Cardiac atrium fibroblast (primary cell): ENCODE measurements around a stretch of chr1.

GRCh38 chr1:121020559-121021209 lies 131.1 kb downstream of the PPIAL4A start:
- RAMPAGE, long total RNA: no peak

GRCh38 chr1:121185616-121186181 lies 924 bp downstream of the SRGAP2C start:
- RAMPAGE, long total RNA: no peak

DNA sequence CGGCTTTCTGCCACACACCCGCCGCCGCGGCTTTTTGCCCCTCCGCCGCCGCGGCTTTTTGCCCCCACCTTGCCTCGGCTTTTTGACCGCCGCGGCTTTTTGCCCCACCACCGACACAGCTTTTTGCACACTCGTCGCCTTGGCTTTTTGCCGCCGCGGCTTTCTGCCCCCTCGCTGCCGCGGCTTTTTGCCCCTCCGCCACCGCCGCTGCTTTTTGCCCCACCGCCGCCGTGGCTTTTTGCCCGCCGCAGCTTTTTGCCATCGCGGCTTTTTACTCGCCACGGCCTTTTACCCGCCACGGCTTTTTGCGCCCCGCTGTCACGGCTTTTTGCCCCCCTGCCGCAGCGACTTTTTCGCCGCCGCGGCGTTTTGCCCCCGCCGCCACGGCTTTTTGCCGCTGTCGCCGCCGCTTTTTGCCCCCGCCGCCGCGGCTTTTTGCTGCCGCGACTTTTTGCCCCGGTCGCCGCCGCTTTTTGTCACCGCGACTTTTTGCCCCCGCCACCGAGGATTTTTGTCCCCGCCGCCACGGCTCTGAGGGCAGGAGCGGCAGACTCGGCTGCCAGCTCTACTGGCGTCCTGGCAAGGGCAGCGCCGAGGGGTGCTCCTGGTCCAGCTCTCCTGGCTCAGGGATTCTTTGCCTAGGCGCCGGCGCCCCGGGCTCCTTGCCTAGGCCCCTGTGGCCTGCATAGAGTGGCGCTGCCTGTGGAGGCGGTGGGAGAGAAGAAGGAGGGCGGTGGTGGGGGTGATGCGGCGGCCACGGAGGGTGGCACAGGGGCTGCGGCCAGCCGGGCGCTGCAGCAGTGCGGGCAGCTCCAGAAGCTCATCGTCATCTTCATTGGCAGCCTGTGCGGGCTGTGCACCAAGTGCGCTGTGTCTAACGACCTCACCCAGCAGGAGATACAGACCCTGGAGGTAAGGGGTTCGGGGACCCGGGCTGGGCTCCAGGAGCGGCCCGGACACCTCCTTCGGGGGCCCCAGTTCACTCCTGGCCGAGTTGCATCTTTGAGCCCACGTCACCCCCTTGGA lies 211.9 kb downstream of the SRGAP2C start:
- RAMPAGE, long total RNA: no peak

DNA sequence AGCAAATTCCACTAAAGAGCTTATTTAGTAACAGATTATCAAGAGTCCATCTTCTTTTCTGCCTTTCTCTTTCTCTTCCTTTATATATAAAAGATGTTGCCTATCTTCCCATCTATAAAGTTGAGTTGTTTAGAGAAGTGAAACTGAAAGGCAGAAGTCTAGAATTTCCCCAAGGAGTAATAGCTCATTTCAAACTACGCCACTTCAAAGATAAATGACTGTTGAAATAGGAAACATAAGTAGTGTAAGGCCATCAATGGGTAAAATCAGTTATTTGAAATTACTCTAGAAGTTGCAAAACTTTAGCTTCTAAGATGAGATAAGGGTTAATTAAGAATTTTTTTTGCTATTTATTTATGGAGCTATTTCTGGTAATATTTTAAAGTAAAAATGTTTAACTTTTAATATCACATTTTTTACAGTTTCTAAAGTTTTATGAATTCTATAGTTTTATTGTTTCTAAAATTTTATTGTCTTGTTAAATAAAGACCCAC lies 273.9 kb downstream of the SRGAP2C start:
- RAMPAGE, long total RNA: no peak

DNA sequence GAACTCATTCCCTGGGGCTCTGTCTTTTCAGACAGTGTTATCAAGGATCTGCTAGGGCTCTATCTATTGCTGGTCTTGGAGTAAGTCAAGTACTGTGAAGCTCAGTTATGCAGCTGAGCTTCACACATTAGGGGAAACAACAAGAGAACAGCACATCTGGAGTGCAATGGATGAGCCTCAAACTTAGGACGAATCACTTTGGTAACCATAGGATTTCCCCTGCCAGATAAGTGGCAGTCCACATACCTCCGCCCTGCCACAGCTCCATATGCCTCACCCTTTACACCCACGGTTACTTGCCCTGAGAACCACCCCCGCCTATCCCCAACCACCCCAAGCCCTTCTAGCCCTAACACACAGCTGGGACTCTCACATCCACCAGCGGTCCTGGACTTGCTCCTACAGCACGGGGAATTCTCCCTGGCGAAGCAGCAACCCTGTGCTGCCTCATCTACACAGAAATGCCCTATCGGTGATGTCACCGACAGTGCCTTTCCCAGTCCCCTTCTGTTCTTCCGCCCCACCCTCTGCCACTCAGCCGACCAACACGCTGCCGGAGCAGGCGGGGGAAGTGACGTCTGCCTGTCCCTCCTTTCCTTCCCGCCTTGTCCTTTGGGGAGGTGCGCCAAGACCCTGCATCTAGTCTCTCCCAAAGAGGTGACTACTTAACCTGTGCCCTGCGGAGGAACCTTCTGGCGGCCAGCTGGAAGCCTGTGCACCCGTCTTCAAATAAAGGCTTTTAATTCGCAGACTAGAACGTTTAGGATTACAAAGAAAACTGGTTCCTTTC lies 185.2 kb downstream of the H3-7 start:
- RAMPAGE, long total RNA: no peak

DNA sequence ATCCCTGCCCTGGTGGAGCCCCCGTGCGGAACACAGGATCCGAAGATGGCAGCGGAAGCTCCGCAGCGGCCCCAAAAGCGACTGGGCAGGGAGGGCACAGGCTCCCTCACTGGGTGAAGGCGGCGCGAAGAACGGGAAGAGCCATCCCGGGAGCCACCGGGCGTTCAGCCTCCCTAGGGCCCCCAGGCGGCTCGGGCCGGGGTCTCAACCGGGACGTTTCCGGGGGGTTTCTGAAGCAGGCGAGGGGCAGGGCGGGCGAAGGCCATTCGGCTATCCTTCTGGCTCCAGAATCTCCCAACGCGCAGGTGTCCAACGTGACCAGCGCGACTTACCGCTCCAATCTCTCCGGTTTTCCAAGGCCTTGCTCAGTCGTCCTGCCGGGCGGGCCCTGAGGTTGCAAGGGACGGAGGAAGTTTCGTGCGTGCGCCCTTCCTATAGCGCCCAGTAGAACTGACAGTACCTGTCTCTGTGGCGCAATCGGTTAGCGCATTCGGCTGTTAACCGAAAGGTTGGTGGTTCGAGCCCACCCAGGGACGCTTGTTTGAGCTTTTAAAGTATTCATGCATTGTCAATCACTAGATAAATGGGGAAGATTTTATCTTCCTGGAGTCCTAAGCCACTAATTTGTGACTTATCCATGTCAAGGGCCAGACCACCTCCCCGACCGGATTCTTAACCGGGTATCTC lies 42.5 kb downstream of the NBPF15 start:
- RAMPAGE, long total RNA: no peak

GRCh38 chr1:144490227-144490826 lies 28.9 kb upstream of the NBPF15 start:
- RAMPAGE, long total RNA: no peak

- RAMPAGE, long total RNA: no peak
Observed at GRCh38 chr1:144545464-144546132, 47.1 kb upstream of the PPIAL4F start.

- RAMPAGE, long total RNA: no peak
Observed at GRCh38 chr1:144983795-144984441, 111.2 kb downstream of the SRGAP2B start.

- RAMPAGE, long total RNA: no peak
Observed at GRCh38 chr1:145214919-145215710, 26.9 kb downstream of the PPIAL4D start.

DNA sequence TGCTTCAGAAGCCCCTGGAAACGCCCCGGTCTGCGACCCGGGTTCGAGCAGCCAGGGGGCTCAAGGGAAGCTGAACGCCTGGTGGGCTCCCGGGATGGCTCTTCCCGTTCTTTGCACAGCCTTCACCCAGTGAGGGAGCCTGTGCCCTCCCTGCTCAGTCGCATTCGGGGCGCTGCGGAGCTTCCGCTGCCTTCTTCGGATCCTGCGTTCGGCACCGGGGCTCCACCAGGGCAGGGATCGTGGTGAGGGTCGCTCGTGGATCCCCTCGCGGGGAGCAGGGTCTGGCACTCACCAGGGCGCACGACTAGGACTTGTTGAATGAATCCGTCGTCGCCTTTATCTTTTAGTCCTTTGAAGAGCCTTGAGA lies 50.3 kb upstream of the NBPF20 start:
- RAMPAGE, long total RNA: no peak

DNA sequence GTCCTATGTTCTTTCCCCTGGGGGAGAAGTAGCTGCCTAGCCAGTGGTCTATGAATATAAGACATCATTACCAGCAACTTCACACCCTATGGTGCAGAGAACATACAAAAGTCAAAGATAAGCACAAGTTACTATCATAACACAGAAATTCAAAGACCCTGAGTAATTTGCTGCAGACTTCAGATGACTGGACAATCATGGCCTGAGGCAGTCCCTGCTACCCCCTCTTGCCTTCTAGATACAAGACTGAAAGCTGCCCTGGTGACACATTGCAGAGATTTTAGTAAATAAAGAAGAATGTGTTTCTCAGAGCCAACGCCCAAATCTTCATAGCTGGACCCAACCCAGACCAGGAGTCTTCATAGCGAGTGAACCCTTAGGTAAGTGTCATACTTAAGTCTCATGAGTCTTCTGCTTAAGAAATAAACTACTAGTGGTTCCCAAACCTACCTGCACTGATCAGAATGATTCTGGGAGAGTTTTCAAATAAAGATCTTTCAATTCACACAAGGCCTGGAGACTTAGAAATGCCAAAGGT lies 885 bp downstream of the PDZK1 start:
- RAMPAGE, long total RNA: no peak

- RAMPAGE, long total RNA: no peak
Observed at GRCh38 chr1:145707987-145708541, 896 bp upstream of the PDZK1 start.

DNA sequence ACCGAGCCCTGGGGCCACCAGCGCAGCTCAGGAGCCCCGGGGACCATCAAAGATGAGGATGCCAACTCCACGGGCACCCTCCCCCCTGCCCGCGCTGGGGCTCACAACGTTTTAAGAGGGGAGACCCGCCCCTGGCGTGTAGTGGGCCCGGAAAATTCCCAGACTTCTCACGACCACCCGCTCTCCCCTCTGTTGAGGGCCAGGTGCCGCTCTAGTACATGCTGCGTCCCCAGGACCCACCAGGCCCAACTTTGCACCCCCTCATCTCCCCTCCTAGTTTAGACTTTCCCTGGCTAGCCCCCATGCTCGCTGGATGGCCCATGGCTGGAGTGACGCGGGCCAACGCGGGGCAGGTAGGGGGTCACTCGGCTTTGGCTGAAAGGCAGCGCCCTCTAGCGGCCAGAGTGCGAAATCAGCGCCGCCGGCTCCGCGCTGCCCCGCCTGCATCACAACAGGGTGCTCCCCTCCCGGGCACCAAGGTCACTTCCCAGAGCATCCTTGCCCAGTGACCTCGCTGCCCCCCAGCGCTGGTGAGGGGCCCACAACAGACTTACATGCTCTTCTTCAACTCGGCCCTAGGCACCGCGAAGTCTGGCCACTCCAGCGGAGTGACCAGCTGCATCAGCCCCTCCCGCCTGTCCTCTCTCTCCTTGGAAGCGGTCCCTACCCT lies 1.8 kb downstream of the CD160 start:
- RAMPAGE, long total RNA: no peak

GRCh38 chr1:145959519-145960034 lies 1.8 kb upstream of the LIX1L start:
- RAMPAGE, long total RNA: no peak

DNA sequence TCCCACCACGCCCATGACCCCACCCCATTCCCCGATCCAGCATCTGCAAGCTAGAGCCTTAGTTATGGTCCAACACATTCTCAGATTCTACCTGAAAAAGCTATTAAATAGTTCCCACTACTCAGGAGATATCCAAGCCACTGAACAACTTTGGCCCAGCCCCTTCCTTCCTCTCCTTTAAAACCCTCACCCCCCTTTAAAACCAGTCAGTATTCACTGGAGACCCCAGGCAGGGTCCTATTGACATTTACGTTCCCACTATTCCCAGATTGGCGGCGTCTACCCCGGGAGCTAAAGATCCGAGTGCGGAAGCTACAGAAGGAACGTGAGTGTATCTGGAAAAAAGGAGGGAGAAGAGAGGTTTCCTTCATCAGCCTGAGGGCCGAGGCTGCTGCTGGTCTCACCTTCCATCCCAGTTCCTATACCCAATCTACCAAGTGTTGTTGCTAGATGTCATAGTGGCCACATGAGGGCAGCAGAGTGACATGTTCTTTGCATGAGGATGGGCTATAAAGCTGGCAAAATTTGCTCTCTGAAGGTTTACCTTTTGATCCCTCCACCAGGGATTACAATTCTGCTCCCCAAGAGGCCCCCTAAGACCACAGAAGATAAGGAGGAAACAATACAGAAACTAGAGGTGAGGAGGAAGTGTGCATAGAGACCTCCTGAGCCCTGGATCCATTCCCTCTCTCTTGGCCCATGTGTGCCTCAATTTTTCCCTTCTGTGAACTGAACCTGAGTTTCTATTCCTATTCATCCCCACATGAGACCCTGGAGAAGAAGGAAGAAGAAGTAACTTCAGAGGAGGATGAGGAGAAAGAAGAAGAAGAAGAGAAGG lies 12.9 kb downstream of the POLR3GL start:
- RAMPAGE, long total RNA: no peak

GRCh38 chr1:145978522-145979222 lies 14.2 kb downstream of the POLR3GL start:
- RAMPAGE, long total RNA: no peak

DNA sequence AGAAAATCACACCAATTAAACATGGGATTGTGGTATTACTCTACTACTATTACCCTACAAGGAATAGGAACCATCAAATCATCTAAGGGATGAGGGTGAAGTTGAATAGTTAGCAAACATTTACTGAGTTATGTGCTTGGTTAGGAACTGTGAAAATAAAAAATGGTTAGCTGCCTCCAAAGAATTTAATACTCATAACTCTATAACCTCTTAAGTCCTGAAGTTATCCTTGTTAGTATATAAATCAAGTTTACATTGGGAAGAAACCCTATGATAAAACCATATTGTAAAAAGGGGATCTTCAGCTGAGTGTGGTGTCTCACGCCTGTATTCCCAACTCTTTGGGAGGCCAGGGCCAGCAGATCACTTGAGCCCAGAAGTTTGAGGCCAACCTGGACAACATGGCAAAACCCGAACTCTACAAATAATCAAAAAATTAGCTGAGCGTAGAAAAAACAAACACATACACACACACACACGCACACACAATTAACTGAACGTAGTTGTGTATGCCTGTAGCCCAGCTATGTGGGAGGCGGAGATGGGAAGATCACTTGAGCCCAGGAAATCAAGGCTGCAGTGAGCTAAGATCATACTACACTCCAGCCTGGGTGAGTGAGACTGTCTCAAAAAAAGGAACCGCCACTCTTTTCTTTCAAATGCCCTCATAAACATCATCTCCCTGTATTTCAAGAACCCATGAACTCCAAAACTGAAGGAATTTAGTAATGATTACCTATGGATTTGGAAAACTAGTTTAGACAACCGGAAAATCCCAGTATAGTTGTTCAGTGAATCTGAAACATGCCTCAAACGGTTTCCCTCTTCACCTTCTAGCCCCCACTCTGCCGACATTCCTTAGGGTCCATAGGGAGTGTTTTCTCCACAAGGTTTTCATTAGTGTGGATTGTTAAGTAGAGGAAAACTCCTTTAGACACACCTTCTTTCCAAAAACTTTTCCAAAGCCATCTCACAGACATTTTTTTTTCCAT lies 4.6 kb downstream of the TXNIP start:
- RAMPAGE, long total RNA: no peak

DNA sequence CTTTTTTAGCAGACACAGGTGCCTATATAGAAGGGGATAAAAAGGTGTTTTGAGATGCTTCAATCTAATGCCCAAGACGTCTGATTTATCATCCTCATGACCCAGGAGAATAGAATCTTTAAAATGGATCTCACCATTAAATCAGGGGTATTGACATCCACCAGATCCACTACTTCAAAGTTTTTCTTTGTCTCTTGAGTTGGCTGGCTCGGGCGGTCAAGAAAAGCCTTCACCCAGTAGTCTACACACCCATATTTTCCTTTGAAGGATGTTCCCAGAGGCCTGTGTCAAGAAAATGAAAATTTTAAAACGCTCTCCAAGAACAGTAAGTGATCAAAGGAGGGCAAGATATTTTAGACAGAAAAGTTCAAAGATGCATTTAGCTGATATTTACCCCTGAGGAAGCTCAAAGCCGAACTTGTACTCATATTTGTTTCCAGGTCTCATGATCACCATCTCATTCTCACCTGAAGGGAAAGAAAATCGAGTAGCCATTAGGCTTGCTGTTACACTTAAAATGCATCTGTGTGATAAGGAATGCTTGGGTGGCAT lies 1.3 kb downstream of the TXNIP start:
- RAMPAGE, long total RNA: no peak

DNA sequence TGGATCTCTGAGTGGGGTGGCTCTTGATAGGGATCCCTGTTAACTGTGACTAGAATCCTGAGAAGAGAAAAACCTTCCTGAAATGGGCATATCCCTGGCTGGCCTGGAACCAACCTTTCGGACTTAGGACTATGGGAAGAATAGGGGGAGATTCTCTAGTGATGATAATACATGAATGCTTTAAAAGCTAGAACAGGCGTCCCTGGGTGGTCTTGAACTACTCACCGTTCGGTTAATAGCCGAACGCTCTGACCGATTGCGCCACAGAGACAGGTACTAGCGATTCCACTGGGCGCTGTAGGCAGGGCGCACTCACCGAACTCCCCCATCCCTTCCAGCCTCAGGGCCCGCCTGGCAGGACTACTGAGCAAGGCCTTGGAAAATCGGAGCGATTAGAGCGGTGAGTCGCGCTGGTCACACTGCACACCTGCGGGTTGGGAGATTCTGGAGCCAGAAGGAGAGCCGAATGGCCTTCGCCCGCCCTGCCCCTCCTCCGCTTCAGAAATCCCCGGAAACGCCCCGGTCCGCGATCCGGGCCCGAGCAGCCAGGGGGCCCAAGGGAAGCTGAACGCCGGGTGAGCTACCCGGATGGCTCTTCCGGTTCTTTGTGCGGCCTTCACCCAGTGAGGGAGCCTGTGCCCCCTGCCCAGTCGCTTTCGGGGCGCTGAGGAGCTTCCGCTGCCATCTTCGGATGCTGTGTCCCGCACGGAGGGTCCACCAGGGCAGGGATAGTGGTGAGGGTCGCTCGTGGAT lies 142.0 kb upstream of the PPIAL4H start:
- RAMPAGE, long total RNA: no peak